ENCODE data around the gene ASB10.

DNA sequence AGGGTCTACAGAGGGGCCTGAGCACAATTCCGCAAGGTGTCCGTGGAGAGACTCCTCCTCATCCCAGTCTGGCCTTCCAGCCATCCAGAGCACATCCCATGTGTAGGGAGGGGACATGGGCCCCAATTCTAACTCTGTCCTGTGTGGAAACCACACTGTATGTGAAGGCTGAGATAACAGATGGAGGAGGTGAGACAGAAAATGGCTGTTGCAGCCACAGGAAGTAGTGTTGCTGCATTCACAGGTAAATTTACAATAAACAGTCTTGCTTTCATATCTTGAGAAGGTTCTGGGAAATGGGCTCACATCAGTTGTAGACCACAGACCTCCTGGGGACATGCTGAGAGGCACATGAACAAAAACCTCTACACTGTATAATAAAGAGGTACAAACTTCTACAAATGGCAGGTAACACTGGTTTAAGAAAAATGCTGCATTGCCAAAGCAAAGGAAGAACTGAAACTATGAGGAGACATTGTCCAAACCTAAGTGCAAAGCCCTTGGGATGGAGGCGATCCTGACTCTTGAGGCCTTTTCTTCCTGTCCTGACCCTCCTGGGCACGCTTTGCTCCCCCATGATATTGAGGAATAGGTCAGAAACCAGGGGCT is 21.6 kb upstream of the GIMAP2 start:
- PRO-cap = no peak

GRCh38 chr7:150727244-150727807 is 9.9 kb upstream of the GIMAP5 start:
- PRO-cap = no peak

GRCh38 chr7:150778794-150779156 is 21.4 kb downstream of the TMEM176B start:
- PRO-cap = no peak

GRCh38 chr7:150897477-150897824 is 45.1 kb downstream of the AOC1 start:
- PRO-cap = no peak

DNA sequence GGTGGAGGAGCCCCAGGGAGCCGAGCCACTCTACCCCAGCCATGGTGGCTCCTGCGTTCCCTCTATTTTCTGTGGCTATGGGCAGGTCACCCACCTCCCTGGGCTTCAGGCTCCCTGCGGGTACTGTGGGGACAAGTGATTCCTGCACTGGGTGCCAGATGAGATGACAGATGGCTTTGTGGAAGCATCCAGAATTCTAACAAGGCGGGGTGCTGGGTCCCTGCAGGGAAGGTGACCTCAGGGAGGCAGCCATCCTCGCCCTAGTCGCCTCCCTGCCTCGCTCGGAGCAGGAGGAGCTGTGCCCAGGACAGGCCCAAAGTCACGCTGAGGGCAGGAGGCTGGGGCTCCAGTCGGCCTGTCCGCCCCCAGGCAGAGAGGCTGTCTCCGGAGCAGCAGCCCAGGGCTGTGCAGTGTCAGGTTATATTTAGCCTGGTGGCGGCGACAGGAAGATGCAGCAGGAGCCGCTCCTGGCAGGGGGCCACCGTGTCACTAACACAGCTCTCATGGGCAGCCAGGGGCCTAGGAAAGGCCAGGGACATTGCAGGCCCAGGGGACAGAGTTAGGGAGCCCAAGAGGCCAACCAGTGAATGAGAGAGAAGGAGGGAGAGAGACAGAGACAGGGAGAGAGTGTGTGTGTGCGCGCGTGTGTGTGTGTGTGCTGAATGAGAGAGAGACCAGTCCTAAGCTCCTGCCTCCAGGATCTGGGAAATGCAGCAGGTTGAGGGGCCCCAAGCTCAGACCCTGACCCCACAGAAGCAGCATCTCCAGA is 13.5 kb downstream of the KCNH2 start:
- PRO-cap = no peak

DNA sequence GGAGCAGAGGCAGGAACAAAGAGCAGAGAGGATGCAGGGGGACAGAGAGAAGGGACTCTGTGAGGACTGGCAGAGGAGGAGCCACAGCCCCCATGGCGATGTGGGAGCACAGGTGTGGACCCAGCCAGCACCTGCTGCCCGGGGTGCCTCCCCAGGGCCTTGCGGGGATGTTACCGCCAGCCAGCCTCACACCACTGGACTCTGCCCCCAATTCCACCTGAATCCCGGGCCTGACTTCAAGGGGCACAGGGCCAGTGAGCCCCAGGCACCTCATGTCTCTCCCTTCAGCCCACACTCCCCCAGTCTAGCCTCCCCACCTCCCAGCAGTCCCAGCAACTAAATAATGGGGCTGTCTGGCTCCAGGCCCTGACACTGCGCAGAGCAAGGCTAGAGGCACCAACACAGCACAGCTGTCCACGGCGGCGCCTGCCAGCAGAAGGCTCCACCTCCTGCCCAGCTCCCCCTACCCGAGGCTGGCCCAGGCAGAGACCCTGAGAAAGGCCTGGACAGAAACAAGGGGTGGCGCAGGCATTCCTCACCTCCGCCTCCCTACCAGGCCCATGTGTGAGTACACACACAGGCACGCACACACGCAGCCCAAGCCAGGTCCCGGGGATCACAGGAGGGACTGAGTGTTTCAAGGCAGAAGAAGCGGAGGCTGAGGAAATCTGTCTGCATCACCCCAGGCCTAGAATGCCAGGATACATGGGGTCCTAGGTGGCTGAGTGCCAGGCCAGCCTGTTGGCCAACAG is 6.1 kb downstream of the KCNH2 start:
- PRO-cap = no peak

DNA sequence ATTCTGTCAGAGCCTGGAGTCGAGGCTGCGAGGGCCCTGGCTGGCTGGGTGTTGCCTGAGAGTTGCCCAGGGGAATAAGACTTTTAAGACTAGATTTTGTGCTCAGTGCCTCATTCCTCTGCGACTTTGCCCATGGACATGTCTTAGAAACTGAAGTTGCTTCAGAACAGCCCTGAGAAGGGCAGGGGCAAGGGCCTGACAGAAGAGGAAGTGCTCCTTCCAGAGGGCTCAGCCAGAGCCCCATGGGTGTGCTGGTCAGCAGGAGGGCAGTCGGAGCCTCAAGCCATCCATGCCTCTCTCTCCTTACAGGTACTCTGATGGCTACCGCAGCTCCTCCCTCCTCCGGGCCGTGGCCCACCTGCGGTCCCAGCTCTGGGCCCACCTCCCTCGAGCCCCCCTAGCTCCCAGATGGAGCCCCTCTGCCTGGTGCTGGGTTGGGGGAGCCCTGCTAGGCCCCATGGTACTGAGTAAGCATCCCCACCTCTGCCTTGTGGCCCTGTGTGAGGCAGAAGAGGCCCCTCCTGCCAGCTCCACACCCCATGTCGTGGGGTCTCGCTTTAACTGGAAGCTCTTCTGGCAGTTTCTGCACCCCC is 5.1 kb downstream of the ABCB8 start:
- PRO-cap = no peak

DNA sequence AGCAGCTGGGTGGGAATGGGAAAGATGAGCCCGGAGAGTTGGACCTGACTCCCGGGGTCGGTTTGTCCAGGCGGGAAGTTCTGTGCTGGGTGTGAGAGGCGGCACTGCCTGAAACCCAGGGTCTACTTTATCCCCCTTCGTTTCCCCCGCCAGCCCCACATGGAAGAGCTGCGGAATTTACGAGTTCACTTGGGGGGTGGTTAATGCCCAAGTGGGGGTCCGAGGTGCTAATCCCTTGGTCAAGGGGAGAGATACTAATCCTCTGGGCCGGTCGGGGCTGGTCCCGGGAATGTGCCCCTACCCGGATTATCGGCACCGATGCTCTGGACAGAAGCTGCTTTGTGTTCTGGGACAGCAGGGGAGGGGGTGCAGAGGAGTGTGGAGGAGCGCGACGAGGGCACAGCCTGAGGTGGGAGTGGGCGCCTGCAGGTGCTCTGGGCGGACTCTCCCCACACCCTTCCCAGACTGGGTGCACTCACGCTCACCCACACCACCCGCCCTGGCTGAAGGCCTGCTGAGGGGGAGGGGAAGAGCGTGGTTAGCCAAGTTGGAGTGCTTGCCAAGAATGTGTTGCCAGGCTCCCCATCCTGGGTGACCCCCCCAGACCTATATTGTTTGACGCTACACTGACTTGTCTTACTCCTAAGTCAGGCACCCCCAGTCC is 978 bp downstream of the SLC4A2 start:
- PRO-cap = bidirectional peak, plus-strand start at position 369 of the sequence, minus-strand start at position 325 of the sequence

DNA sequence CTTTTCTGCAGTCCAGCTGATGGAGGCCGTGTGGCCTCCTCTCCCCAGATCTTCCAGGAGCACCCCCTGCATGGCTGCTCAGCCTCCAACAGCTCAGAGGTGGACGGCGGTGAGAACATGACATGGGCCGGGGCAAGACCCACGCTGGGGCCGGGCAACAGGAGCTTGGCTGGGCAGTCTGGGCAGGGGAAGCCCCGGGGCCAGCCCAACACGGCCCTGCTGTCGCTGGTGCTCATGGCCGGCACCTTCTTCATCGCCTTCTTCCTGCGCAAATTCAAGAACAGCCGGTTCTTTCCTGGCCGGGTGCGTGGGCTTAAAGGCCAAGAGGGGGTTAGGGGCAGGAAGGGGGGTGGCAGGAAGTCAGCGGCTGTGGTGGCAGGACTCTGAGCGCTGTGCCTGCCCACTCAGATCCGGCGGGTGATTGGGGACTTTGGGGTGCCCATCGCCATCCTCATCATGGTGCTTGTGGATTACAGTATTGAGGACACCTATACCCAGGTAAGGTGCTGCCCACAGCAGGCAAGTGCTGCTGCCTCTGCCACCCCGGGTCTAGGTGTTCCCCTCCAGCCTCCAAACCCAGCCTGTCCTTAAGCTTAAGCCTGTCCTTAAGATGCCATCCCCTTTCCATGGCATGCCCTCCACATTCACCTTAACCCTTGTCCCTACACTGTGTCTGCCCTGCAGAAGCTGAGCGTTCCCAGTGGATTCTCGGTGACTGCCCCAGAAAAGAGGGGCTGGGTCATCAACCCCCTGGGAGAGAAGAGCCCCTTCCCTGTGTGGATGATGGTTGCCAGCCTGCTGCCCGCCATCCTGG is 6.4 kb downstream of the FASTK start:
- PRO-cap = no peak

GRCh38 chr7:151077822-151078917 is 2.4 kb downstream of the FASTK start:
- PRO-cap = no peak

- PRO-cap = no peak
These were observed 6.0 kb downstream of the AGAP3 start for GRCh38 chr7:151092231-151092750.

GRCh38 chr7:151126502-151126987 is 40.3 kb downstream of the AGAP3 start:
- PRO-cap = no peak

DNA sequence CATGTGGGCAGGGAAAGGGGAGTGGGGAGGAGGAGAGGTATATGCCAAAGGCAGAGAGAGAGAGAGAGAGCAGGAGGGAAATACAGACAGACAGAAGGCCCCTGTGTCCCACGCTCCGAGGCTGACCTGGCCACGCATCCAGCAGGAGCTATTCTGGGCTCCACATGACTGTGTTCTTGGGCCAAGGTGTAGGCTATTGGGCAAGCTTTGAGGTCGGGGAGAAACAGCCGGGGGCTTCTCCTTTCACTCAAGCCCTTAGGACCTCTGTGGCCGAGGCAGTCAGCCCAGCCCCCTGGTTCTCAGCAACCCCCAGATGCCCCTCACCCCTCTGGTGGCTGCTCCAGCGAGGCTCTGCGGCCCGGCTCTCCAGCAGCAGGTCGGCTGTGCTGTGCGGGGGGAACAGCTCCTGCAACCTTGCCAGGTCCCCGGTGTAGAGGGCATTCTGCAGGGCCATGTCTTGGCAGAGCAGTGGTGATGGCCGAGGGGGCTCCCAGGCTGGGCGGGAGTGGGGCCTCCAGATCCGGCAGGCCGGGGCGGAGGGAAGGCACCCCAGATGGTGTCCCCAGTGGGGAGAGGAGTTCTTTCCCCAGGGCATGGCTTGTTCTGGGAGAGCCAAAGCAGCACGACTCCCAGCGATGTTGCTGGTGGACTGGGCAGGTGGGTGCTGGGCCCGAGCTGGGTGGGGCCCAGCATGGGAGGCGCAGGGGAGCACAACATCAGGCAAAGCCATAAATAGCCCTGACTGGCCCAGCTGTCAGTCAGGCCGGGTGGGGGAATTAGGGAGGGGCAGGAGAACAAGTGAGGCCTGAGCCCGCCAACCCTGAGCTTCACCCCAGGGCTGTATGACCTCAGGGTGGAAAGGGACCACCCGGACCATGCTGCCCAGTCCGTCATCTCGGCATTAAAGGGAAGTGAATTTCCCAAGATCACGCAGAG is at the start of gene ASB10:
Gene ASB10, minus strand, starts transcription at position 123 of the 936 bp plus-strand sequence.
- PRO-cap = no peak

- PRO-cap = no peak
These were observed 1.5 kb upstream of the IQCA1L start for GRCh38 chr7:151206615-151207354.

GRCh38 chr7:151213237-151214055 is 3.2 kb upstream of the H2BK1 start:
- PRO-cap = no peak

DNA sequence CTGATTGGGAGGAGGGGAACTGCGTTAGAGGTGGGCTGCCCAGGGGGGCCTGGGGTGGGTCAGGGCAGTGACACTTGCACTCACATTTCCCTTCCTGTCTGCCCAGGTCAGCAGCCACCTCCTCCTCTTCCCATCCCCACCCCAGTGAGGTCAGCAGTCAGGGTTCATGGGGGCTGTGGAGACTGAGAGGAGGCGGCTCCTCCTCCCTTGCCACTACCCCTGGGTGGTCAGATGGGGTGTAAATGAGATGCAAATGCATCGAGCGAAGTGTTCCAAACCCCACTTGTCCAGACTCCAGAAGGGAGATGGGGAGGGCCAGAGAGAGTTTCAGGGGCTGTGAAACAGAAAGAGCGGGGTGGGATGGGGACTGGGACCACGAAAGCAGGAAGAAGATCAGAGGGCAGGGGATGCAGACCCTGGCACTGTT is 2.0 kb downstream of the SMARCD3 start:
- PRO-cap = no peak

GRCh38 chr7:151251622-151252263 is 3.2 kb upstream of the SMARCD3 start:
- PRO-cap = bidirectional peak, plus-strand start at chr7:151252132, minus-strand start at chr7:151251976

GRCh38 chr7:151254125-151254842 is 5.8 kb upstream of the SMARCD3 start:
- PRO-cap = no peak

DNA sequence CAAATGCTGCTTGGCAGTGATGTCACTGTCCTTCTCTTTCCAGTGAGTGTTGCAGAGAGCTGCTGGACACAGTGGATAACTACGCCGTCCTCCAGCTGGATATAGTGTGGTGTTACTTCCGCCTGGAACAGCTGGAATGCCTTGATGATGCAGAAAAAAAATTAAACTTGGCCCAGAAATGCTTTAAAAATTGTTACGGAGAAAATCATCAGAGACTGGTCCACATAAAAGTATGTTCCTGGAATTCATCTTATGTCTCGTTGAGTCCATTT is 25.2 kb downstream of the NUB1 start:
- PRO-cap = no peak

DNA sequence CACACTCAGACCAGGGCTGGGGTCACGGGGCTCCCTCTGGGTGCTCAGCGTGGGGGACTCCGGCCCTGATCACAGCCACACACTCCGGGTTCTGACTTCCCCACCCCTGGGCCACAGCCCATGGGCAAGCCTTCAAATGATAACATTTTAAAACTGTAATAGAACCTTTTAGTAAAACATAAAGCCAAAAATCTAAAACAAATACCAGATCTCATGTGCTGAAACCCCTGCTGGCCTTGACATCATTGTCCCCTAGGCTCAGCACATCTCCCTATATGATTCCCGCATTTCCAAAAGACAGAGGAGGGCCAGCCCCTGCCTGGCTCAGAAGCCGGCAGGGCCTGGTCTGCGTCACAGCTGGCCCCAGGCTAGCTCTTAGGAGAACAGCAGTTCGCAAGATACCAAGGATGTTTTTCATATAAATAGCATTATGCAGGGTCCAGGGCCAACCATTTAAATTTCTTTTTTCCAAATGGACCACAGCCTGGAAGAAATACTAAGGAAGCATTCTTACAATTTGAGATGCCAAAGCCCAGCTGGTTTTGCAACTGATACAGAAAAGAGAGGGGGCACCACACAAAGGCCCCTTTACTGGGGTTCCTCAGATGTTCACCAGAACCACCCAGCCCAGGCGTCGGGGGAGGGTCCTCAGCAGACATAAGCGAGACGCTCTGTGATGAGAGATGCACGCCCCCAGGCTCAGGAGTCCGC is 3.2 kb downstream of the CRYGN start:
- PRO-cap = no peak

All from endodermal cell (in vitro differentiated cells).